Breast (tissue), 4 donors: ENCODE measurements around a stretch of chr18.

DNA sequence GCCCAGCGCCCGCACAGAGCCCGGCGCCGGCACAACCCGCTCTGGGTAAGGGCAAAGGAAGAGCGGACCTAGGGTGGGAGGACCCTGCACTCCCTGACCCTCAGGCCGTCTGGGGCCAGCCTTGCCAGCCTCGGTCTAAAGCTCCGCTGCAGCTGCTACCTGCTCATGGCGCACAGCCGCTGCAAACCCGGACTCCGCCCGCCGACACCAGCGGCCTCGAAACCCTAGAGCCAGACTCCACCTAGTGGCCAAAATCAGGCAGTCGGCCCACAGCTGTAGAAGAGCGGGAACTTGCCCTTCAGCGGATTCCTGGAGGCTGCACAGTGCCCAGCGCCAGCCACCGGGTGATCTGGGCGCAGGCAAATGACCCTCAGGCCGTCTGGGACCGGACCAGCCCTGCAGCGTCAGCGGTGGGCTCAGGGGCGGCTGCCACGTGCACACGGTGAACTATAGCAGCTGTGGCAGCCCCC lies 84.9 kb downstream of the POTEC start:
- PRO-cap, 3 experiments = no peak in any of the 3 experiments
- RRBS = no CpG with 5 or more reads among the region's 31 CpGs

GRCh38 chr18:14921073-14921418 lies 173.1 kb downstream of the ANKRD30B start:
- PRO-cap, 3 experiments = no peak in any of the 3 experiments
- RRBS = no CpG with 5 or more reads among the region's 5 CpGs

DNA sequence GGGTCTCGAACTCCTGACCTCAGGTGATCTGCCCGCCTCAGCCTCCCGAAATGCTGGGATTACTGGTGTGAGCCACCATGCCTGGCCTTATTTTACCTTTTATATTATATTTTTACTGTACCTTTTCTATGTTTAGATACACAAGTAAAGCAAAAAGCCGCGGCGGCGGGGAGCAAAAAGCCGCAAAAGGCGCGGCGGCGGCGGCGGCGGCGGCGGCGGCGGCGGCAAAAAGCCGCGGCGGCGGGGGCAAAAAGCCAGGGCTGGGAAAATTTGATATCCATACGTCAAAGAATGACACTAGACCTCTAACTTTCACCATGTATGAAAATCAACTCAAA lies 262.3 kb downstream of the ANKRD30B start:
- PRO-cap, 3 experiments = peak in 3 of 3 experiments; most common plus-strand start position 188 of the sequence (in 3)
- RRBS = no CpG with 5 or more reads among the region's 25 CpGs

DNA sequence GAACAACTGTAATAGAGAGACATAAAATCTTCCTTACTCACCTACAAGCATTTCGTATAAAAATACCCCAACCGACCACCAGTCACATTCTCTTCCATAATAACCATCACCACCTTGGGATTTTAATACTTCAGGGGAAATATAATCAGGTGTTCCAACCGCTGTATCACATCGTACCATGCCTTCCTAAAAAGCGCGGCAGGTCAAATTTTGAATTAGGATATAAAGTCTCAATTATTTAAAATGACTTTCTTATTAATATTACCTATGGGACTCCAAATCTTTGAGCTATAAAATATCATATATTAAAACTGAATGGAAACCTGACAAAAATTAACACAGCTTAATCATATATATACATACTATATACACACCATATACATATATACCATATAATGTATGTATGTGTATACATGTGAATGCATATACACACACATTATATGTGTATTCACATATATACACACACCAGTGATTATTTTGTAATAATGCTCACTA lies 69.0 kb downstream of the ROCK1 start:
- PRO-cap, 3 experiments = no peak in any of the 3 experiments
- RRBS = no CpG with 5 or more reads among the region's 6 CpGs

DNA sequence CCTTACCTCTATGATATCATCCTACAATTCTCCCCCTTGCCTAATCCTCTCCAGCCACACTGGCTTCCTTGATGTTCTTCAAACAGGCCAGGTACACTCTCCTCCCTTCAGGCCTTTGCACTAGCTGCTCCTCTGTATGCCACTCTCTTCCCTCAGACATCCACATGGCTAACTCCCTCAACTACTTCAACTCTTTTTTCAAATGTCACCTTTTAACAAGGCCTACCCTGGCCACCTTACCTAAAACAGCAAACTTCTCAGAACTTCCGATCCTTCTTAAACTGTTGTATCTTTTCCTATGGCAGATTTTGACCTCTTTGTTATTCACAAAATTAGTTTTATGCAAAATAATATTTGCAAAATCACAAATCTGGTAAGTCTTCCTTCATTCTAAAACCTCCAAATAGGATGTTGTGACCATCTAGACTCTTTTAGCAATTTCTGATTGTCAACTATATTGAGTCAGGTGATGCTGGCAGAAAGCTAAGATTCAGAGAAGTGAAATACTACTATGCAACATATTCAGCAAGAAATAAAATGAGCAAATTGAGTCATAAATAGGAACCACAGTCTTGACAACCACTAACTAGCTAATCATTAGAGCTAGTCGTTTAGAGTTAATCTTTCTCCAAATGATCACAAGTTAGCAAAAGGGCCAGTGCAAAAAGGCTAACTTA lies 54.7 kb downstream of the ROCK1 start:
- PRO-cap, 3 experiments = no peak in any of the 3 experiments
- RRBS = no CpG with 5 or more reads among the region's 2 CpGs

DNA sequence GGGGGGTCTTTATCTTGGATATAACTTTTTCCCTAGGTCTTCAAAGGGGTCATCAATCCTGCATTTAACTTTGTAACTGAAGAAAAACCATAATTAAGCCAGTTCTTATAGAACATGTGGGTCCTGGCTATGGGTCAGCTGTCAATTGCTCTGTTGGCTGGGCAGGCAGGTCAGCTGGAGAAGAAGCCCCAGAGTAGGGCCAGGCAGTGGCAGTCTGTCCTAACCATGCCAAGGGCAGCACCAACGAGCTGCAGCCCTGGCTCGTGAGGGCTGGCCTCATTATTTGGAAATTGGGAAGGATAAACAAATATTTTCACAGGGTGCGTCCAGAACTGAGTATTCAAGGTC lies 87.9 kb downstream of the GREB1L start:
- PRO-cap, 3 experiments = no peak in any of the 3 experiments
- RRBS = no CpG with 5 or more reads among the region's 3 CpGs

GRCh38 chr18:21601128-21601346 lies 533 bp upstream of the ESCO1 start:
- PRO-cap, 3 experiments = peak in 1 of 3 experiments; most common plus-strand start chr18:21601209 (in 1)
- RRBS = no CpG with 5 or more reads among the region's 8 CpGs

DNA sequence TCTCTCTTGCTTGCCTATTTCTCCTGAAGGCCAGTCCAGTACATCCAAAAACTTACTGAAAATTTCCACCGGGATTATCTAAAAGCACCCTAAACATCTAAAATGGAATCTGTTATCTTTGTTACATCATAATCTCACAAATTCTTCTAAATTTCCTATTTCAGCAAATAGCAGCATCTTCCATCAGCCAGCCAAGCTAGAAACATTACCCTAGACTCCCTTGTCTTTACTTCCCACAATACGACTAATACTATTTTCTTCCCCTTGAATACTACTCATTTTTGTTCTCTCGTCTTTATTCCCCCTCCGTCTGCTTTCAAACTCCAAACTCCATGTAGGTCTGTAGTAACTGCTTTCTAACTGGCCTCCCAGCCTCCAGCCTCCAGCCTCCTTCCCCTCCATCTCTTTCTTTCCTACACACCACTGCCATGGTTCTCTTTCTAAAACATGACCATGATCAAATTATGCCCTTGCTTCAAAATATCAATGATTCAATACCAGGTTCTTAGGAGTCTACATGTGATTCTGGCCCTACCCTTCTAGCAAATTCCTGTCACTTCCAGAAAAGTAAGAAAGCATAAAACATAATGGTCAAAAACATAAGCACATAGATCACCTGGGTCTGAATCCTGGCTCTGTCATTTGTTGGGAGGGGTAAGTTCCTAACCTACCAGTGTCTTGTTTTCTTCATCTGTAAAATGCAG lies 23.3 kb downstream of the ABHD3 start:
- PRO-cap, 3 experiments = no peak in any of the 3 experiments
- RRBS = no CpG with 5 or more reads among the region's 4 CpGs

DNA sequence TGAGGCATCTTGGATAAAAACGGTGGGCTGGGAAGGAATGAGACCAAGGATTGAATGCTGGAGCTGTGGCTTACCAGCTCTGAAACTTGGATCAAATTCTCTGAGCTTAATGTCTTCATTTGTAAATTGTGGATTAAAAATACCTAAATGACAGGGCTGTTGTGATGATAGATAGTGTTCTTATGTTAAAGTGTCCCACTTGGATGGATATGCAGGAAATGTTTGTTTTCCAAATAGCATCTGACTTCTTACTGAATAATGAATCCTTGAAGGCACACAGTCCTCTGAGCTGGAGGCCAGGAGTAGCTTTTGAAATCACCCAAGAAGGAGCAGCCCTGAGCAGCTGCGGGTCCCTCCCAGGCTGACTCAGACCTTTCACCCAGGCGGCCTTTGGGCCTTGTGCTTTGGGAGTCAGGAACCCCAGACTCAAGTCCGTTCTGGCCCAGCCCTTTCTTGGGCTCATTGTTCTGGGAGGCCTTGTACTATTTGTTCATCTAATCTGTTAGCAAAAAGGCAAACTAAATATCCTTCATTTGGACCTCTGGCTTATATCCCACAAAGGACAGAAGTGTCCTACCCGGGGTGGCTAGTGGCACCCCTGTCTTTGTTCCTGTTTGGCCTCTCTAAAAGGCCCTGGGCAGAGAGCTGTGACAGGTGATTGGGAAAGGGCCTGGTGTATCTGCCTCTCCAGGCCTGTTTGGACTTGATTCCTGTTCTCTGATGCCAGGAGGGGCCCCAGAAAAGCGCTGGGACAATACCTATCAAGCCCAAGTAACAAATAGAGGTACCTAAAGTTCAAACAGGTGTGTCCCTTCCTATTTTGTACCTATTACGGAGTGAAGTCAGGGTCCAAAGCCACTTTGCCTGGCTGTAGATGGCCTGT lies 172.9 kb upstream of the GATA6 start:
- PRO-cap, 3 experiments = no peak in any of the 3 experiments
- RRBS = no CpG with 5 or more reads among the region's 7 CpGs

- PRO-cap, 3 experiments = no peak in any of the 3 experiments
- RRBS = no CpG with 5 or more reads among the region's 9 CpGs
These were observed 170.8 kb upstream of the GATA6 start for GRCh38 chr18:21998557-21998948.

DNA sequence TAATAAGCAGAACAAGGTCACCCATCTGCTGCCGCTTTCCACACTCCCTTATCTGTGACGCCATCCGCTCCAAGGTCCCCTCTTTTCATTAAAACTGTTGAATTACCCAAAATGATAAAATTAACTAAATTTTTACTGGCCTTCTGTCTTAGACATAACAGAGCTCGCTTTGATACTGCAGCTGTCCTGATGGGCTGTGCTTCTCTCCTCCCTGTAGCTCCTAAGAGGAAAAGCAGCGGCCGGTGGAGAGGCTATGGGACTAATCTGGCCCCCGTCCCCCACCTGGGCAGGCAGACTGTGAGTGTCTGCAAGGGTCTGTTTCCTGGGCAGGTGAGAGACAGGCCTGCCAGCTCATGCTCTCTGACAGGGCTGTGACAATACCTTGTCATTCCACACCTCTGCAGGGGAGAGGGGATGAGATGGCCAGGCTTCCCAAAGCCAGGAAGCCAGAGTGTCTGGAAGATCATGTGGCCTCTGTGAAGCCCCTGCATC lies 142.6 kb upstream of the GATA6 start:
- PRO-cap, 3 experiments = no peak in any of the 3 experiments
- RRBS = no CpG with 5 or more reads among the region's 7 CpGs

- PRO-cap, 3 experiments = no peak in any of the 3 experiments
- RRBS = no CpG with 5 or more reads among the region's 13 CpGs
These were observed 112.5 kb upstream of the GATA6 start for GRCh38 chr18:22056774-22057457.

- PRO-cap, 3 experiments = no peak in any of the 3 experiments
- RRBS = no CpG with 5 or more reads among the region's 6 CpGs
These were observed 11.3 kb downstream of the GATA6 start for GRCh38 chr18:22180615-22181162.

DNA sequence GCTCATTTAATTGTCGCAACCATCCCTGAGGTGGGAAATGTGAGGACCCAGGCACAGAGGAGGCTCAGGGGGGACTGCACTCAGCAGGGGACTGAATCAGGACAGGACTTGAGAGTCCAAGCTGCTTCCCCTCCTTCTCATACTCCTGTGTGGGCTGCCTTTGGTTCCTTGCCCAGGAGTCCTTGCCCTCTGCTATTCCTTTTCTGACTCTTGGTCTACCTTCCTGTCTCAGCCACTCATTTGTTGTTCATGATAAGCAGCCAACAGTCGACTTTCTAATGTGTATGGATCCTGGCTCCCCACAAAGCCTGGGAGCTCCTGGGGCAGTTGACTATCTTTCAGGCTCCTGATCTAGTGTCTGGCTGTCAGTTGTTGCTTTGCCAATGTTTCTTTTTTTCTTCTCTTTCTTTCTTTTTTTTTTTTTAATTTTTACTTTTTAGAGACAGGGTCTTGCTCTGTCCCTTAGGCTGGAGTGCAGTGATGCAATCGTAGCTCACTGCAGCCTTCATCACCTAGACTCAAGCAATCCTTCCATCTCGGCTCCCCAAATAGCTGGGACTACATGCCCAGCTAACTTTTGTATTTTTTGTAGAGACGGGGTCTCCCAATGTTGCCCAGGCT lies 28.4 kb downstream of the GATA6 start:
- PRO-cap, 3 experiments = no peak in any of the 3 experiments
- RRBS = no CpG with 5 or more reads among the region's 5 CpGs

DNA sequence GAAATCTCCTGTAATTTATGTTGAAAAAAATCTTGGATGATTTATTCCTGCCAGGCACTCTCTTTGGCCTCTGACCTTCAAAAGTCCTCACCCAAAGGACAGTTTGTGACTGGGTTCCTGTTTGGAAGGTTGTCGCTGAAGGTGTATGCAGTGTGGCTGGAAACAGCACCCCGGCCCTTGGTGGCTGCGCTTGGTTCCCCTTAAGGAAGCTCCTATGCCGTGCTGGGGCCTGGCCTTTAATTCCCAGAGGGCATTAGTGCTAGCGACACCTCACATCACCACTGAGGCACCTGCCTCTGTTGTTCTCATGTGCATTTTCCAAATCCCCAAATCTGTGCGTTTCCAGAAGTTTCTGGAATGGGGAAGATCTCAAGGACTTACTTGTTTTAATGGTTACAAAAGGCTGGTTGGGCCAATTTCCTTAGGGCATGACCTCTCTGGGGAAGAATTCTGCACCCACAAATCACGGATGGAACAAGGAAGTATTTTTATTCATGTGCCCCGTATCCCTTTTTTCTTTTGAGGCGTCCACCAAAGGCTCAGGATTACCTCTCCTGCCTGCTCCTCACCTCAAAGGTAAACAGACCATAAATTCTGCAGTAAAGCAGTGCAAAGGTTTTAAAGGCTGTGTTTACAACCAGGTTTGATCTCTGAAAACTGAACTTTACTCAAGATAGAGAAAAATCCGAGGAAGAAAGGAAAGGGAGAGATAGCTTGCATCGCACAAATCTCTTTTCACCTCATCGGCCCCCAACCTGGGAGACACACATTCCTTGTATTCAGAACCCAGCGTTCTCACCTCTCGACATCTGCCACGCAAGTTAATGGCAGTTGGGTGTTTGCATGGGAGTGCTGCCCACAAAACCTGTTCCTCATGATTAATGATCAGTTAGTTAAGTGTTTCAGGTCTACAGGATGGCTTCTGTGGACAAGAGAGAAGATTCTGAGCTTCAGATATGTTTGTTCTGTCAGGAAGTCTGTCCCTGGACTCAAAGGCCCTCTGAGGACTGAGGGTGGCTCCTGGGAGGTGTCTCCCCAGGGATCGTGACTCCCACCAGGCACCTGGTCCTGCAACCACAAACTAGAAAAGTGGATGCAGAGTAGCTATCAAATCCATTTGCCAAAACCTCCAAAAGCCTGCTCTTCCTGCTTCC lies 72.4 kb downstream of the GATA6 start:
- PRO-cap, 3 experiments = no peak in any of the 3 experiments
- RRBS = no CpG with 5 or more reads among the region's 16 CpGs

- PRO-cap, 3 experiments = no peak in any of the 3 experiments
- RRBS = no CpG with 5 or more reads among the region's 8 CpGs
These were observed 113.1 kb downstream of the GATA6 start for GRCh38 chr18:22282313-22283070.

DNA sequence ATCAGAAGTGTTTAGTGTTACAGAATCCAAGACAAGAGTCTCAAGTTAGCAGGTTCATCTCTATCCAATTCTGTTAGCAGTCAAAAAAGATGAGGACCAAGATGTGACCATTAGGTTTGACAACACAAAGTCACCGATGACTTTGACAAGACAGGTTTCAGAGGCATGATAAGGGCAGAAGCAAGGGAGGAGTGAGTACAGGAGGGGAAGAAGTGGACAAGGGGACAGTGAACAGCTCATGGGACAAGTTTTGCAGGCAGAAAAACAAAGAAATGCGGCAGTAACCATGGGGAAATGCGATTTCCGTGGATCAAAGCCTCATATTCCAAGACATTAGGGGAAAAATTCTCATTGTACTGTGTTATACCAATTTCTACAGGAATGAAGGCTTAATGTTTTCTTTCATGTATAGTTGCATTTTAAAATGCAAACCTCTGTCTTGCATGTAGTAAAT lies 109.1 kb downstream of the CTAGE1 start:
- PRO-cap, 3 experiments = no peak in any of the 3 experiments
- RRBS = no CpG with 5 or more reads among the region's 4 CpGs

DNA sequence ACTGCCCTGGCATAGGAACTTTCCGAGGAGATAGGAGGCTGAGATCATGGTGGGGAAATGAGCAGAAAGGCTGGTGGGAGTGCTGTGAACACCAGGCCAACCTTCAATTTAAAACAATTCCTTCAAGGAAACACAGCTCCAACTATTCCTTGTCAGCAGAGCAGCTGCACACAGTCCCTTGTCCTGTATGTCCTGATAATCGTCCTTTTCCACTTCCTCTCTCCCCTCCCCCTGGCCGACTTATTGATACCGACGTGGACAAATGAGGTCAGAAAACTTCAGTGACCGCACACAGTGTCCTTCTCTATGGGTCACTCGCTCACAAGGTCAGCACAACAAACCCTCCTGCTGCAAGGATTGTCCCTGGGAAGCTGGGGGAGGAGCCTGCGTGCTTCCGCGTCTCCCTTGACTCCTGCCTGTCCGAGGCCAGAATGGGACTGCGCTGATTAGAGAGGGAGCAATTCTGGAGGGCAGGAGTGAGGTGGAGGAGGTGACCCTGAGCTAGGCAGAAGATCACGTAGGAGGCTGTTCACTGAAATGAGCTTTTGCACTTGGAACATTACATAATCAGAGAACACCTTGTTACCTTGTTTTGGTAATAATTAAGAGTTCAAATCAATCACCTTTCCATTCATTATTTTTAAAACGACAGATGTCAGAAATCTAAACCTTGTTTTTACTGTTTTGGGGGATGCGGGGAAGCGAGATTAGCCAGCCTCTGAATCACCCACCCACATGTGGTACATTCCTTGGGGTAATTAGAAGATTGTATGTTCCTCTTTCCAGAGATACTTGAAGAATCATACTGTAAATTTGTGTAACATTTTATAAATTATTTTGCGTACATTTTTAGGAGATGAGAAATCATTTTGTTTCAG lies 70.7 kb downstream of the CTAGE1 start:
- PRO-cap, 3 experiments = peak in 3 of 3 experiments; most common plus-strand start position 429 of the sequence (in 3); most common minus-strand start position 180 of the sequence (in 1)
- RRBS = no CpG with 5 or more reads among the region's 17 CpGs

GRCh38 chr18:22466035-22466555 lies 48.4 kb upstream of the CTAGE1 start:
- PRO-cap, 3 experiments = no peak in any of the 3 experiments
- RRBS = no CpG with 5 or more reads among the region's 4 CpGs

DNA sequence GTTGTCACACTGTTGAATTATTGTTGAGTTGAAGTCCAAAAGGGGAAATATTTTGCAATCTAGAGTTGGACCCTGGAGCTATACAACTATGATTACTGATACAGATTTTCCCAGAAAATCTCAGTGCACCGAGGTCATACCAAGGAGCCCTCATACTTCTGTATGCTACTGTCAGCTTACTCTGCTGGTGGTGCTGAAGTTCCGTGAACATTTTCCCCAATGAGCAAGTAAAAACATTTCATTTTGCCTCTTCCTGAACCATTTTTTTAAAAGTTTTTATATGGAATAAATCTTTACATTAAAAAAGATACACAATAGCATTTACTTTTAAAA lies 72.9 kb upstream of the CTAGE1 start:
- PRO-cap, 3 experiments = no peak in any of the 3 experiments
- RRBS = no CpG with 5 or more reads among the region's 2 CpGs